Cardiac septum (tissue), 1 donor: ENCODE results near the gene RIOK1.

DNA sequence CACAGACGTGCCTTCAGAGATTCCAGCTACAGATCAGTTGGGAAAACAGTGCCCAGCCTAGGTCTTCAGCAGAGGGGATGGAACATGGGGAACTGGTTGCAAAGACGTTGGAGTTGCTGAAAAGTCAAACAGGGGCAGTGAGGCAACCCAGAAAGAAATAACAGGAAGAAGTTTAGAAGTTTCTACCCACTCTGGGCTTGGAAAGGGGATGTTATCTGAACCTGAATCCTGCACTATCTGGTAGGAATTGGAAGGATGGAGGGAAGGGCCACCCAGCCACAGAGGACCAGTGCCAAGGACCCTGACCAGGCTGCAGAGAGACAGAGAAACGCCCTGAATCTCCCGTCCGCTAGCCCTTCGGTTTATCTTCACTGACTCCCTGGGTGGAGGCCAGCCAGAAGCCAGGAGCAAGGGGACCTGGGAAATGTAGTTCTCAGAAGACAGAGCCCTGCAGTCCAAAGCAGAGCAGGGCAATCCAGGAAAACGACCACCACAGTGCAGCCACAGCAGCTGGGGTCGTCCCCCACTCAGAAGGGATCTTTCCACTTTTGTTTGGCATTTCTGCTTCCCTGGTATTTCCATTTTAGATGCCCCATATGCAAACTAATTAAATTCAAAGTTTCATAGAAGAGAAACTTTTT, 217.3 kb upstream of the RREB1 start:
- PRO-cap: no peak

DNA sequence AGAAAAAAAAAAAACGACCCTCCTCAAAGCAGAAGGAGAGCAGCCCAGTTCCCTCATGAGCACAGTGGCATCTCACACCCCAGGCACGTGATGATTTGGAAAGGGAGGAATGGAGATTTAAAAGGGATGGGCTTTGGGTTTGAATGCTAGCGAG, 54.7 kb upstream of the RREB1 start:
- PRO-cap: no peak

- PRO-cap: bidirectional peak, plus-strand start at chr6:7138385, minus-strand start at chr6:7138281
These were observed 30.4 kb downstream of the RREB1 start for GRCh38 chr6:7138071-7138687.

DNA sequence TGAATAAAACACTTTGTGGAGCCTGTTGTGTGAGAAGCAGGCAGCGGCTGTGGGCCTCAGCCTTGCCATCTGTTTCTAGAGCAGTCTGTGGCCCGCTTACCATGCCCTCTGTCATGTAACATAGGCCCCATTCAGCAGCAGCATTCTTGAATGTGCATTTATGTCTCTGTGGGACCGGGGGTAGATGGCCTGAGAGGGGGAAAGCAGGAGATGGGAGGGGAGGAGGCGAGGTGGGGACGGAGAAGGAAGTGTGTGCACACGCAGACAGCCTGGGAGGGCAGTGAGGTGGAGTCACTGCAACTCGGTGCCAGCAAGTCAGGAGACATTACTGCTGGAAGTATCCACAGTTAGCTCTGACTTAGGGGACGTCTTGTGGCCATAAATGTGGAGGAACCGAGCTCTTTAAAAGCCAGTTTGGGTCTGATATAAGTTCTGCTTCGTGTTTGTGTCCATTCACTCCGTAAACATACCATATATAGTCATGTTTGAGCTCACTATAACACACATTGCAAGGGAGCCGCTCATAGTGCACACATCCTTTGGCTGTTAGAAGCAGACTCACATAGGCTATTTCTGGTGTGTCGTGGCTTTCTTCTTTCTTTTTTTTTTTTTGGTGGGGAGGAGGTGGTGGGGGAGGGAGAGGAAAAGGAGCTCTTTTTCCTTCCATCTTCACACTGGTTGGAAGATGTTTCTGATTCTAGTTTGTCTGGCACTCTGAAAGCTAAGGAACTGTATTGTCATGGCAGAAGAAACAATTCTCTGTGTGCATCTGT, 38.6 kb downstream of the RREB1 start:
- PRO-cap: no peak

- PRO-cap: no peak
These were observed 81.5 kb downstream of the RREB1 start for GRCh38 chr6:7188971-7189918.

- PRO-cap: no peak
These were observed 93.3 kb downstream of the RREB1 start for GRCh38 chr6:7200946-7201674.

DNA sequence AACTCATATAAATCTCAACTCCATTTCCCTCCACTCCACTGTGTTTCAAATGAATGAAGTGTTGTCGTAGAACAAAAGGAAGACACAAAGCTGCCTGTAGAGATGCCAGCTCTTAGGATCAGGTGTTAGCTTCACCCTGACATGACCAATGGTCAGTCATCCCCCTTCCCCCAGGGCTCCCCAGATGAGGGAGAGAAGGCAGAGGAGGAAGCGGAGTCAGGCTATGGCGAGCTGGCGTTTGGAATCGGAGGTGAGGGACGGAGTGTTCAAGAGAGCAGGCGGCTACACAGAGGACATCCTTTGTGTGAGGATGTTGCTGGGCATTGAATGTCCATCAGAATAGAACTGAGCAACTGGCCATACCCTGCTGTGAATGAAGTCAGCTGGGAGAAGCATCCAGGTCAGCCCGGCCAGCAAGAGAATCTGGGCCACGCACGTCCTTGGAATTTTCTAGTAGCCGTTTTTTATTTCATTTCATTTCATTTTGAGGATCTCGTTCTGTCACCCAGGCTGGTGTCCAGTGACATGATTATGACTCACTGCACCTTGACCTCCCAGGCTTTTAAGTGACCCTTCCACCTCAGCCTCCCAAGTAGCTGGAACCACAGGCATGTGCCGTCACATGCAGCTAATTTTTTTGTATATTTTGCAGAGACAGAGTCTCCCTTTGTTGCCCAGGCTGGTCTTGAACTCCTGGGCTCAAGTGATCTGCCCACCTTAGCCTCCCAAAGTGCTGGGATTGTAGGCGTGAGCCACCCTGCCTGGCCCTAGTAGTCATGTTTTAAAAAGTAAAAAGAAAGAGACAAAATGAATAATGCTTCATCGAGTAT, 97.9 kb downstream of the SSR1 start:
- PRO-cap: no peak

- PRO-cap: no peak
These were observed 69.9 kb downstream of the SSR1 start for GRCh38 chr6:7243037-7243518.

GRCh38 chr6:7270798-7271357, 42.1 kb downstream of the SSR1 start:
- PRO-cap: no peak

GRCh38 chr6:7314863-7316051, 2.3 kb upstream of the SSR1 start:
- PRO-cap: no peak

GRCh38 chr6:7389591-7390502, at the start of gene RIOK1:
RIOK1 (plus strand) TSS chr6:7389808.
- PRO-cap: bidirectional peak, plus-strand start at chr6:7389816, minus-strand start at chr6:7389678

DNA sequence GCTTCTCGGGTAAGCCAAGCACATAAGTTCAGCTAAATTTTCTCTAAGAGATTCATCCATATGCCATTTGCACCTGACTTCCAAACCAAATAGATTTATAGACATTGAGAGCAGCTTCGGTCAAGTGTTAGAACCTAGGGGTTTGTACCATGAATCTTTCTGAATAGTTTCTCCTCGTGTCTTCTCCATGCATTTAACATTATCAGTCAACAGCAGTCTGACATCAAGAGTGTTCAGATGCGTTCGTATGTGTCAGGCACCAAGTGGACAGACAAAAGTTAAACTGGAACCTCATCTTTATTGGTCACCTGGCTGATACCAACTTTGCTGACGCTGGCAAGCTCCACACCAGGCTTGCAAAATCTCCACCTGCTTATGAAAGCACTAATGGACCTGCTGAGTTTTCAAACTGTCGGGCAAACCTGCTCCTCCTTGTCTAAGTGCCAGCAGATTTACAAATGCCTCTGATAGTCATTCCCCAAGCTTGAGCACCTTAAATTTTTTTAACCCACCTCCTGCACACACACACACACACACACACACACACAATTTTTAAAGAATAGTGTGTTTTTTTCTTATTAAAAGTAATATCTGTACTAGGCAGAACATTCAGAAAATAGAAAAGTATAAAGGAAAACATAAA, 28.0 kb upstream of the DSP start:
- PRO-cap: no peak

GRCh38 chr6:7543849-7544908, 2.7 kb downstream of the DSP start:
- PRO-cap: no peak

DNA sequence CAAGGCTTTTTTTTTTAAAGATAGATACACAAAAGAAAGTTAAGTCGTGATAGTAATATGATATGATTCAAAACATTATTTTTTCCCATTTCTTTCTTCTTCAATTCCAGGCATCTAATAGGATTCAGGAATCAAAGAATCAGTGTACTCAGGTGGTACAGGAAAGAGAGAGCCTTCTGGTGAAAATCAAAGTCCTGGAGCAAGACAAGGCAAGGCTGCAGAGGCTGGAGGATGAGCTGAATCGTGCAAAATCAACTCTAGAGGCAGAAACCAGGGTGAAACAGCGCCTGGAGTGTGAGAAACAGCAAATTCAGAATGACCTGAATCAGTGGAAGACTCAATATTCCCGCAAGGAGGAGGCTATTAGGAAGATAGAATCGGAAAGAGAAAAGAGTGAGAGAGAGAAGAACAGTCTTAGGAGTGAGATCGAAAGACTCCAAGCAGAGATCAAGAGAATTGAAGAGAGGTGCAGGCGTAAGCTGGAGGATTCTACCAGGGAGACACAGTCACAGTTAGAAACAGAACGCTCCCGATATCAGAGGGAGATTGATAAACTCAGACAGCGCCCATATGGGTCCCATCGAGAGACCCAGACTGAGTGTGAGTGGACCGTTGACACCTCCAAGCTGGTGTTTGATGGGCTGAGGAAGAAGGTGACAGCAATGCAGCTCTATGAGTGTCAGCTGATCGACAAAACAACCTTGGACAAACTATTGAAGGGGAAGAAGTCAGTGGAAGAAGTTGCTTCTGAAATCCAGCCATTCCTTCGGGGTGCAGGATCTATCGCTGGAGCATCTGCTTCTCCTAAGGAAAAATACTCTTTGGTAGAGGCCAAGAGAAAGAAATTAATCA, 7.2 kb upstream of the SNRNP48 start:
- PRO-cap: no peak

DNA sequence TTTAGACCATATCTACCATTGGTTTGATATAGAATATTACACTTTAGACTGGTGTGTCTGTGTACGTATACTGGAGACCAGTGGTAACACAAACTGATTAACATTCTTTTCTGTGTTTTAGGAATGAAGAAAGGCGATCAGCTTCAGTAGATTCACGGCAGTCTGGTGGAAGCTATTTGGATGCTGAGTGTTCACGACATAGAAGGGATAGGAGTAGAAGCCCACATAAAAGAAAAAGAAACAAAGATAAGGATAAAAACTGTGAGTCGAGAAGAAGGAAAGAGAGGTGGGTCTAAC, 15.9 kb downstream of the SNRNP48 start:
- PRO-cap: no peak

GRCh38 chr6:7644371-7644704, 54.3 kb downstream of the SNRNP48 start:
- PRO-cap: no peak

GRCh38 chr6:7879417-7879754, 31.2 kb downstream of the TXNDC5 start:
- PRO-cap: no peak

DNA sequence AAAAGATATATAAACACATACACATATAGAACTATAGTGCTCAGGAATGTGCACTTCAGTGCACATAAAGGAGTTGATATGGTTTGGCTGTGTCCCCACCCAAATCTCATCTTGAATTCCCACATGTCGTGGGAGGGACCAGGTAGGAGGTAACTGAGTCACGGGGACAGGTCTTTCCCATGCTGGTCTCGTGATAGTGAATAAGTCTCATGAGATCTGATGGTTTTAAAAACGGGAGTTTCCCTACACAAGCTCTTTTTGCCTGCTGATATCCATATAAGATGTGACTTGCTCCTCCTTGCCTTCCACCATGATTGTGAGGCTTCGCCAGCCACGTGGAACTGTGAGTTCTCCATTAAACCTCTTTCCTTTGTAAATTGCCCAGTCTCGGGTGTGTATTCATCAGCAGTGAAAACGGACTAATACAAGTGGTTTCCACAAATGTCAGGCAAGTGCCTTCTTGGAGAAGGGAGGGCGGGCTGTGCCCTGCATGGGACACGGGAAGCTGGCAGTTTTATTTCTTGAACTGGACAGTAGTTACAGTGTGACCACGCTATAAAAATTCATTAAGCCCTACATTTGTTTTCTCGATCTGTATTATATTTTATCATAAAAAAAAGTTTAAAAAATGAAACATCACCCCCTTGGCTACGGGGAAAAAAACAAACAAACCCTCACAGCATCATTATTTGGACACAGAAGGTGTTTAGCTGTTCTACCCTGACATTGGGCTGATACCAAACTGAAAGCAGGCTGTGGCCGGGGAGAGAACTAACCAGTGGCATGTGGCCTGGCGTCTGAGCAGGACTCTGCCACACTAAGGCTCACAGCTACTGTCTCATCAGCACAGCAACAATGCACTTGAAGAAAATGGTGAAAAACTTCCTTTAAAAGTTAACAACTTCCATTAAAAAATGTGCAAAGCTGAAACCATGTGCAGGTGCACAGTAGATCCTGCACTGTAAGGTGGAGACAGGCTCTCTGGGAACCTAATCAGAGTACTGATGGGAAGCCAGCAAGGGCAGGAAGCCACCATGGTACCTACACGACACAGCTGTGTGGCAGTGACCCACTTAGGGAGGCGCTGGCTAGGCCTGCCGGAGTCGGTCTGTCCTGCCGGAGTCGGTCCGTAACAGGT, 17.8 kb downstream of the TXNDC5 start:
- PRO-cap: no peak

DNA sequence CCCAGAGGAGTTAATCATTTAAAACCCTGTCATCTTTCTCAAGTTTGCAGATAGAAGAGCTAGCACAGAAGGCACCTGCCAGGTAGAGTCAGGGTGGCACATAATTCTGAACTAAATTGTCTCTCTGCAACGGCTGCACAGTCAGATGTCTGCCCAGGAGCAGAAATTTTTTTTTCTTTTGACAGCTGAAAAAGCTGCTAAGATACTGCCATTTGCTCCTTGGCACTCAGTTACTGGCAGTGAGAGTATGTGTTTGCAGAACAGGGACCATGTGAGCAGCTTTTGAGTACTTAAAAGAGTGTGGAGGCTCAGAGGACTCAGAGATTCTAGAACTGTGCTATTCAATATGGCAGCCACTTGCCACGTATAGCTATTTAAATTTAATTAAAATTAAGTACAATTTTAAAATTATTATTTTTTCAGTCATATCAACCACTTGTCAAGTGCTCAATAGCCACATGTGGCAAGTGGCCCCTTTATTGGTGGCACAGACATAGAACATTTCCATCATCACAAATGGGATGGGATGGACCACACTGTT, 202.8 kb upstream of the SLC35B3 start:
- PRO-cap: no peak

GRCh38 chr6:8645104-8645693, 209.9 kb upstream of the SLC35B3 start:
- PRO-cap: no peak